Right ventricle myocardium (tissue), 1 donor: ENCODE data around the gene SLC24A3.

DNA sequence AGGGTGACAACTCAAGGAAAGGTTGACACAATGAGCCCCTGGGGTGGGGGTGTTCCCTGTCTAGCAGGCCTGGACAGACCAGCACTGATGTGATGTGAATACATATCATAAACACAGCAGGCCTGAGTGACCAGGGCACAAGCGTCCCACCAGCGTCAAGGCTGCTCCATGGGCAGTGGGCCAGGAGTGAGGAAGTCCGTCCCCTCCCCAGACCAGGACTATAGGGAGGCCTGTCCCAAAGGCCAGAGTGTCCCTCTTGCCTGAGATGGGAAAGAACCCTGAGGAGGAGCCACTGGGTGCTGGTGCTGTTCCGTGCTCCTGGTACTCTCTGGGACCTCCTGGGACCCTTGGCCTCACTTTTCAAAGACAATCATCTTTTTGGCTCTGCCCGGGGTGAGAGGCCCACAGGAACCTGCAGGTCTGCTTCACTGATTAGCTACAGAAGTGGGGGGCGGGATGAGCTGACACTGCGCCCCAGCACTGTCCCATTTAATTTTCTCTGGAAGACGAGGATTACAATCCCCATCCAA, 44.6 kb downstream of the RRBP1 start:
- PRO-cap, 2 experiments: no peak in any of the 2 experiments

DNA sequence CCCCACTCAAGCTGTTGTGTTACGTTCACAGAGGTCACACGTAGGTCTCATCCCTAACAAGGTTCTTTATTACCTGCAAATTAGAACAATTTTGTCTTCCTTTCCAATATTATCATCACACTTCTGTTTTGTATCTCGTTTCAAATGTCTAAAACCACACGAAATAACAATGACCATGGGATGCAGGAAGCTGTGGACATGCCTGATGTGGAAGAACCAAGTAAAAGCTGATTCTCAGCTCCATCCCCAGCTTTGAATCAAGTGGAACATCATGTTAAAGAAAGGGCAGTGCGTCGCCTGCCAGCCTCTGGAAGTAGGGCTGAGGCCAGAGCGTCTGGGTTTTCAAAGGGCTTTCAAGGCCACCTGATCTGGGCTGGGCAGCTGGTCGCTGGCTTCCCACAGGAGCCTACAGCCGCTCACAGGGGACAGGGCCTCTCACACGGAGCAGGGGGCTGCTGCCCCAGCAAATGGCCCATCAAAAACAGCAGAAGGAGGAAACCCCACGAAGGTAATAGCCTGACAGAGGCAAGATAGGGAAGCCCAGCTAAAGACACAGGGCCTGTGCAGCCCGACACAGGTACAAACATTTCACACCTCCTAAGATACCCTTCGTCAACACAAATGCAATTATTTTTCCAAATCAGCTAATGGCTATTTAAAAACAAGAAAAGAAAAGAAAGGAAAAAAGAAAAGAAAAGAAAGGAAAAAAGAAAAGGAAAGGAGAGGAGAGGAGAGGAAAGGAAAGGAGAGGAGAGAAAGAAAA, 25.0 kb downstream of the RRBP1 start:
- PRO-cap, 2 experiments: no peak in any of the 2 experiments

DNA sequence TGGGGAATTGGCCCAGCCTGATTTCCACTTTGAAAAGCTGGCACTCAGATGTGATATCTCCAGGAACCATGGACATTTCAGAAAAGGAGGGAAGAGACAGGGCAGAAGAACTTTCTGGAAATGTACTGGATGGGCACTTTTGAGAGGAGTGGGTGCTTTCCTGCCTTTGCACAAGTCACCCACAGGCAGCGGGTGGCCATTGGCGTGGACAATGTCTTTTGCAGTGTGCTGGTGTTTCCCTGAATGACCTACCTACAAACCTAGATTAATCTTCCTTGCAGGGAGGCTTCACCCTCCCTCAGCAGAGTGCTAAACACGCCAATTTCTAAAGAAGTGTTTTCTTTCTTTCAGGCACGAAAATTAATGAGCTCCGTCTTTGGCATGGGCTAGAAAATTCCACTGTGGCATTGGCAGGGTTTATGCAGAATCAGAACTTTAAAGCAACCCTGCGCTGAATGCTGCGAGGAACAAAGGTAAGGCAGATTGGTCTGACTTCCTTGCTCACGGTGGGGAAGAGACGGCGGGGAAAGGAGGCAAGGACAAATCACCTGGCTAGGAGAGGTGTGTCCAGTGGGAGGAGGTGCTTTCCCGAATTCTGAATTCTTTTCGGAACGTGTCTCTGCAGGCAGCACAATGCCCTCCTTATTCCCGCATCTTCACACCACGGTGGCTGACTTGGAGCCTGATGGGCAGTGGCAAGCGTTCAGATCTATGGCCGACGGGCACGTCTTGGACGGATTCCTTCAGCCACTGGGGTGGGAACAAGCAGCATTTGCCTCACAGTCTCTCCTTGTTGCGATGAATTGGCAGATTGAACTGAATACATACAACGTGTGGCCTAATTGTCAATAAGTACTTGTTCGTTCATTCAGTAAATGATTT, 6.3 kb upstream of the BANF2 start:
- PRO-cap, 2 experiments: no peak in any of the 2 experiments

GRCh38 chr20:17786039-17786697, 86.4 kb downstream of the BANF2 start:
- PRO-cap, 2 experiments: no peak in any of the 2 experiments

DNA sequence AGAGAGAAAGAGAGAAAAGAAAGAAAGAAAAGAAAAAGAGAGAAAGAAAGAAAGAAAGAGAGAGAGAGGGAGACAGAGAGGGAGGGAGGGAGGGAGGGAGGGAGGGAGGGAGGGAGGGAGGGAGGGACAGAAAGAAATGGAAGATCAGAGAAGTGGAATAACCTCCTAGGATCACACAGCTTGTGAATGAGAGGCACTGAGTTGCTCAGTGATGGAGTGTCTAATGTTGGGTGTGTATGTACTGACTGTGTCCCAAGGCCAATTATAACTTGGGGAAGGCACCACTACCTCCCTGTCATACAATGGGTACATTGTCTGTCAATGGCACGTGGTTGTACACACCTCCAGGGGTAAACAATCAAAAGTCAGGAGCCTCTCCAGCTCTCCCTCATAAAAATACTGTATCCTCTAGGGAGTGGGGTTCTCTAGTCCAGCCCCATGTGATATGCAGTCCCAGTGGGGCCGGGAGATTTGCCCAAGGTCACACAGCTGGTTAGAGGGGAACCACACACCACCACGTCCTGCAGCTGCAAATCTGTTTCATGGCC, 112.6 kb downstream of the SNX5 start:
- PRO-cap, 2 experiments: no peak in any of the 2 experiments

GRCh38 chr20:17875247-17875733, 93.3 kb downstream of the SNX5 start:
- PRO-cap, 2 experiments: no peak in any of the 2 experiments

- PRO-cap, 2 experiments: no peak in any of the 2 experiments
Measured at GRCh38 chr20:17959424-17959987, 9.1 kb downstream of the SNX5 start.

DNA sequence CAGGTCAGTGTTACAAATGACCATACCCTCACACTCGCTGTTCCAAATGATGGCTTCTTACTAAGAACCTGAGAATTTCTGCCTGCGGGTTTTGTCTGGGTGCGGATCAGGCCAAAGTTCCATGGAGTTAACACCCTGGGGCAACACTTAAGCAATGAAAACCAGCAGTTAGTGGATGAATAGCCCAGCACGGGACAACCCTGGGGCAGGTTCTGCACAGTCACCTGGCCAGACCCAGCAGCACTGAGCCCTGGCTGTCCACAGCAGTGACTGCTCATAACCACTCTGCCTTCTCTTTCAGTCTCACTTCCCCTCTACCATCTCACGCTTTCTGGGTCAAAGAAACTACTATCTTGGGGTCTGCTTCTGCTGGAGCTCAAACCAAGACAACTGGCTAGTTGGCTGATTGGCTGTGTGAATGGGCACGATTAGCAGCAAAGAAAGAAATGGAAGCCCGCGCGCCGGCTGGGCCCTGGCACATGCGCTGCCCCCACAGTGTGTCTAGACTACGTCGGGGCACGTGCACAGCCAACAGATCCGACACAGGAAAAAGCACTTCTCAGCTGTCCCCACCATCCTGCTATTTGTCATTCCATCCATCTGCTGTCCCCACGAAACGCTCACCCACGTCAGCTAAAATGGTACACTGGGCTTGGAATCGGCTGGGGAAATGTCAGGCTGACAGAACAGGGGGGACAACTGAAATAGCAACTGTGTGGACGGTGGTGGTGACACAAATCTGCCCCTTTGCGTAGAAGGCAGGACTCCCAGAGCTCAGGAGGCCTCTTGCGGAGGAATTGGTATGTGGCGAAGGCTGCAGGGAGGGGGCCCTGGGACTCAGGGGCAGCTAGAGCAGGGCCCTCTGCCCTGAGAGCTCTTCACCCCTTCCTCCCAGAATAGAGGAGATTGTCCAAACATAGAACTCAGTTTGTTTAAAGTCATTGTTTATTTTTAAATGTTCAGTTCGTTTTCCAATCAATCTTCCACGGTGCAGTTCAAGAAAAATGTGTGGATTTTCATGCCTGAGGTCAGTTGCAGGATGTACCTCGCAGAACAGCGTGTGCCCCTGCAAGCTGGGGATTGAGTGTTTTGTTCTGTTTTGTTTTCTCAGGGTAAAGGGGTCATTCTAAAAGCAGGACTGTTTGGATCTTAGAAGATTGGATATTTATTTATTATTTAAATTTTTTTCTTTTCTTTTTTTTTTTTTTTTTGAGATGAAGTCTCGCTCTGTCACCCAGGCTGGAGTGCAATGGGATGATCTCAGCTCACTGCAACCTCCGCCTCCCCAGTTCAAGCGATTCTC, 36.9 kb downstream of the MGME1 start:
- PRO-cap, 2 experiments: no peak in any of the 2 experiments

GRCh38 chr20:18031775-18032300, 25.9 kb downstream of the OVOL2 start:
- PRO-cap, 2 experiments: no peak in any of the 2 experiments

DNA sequence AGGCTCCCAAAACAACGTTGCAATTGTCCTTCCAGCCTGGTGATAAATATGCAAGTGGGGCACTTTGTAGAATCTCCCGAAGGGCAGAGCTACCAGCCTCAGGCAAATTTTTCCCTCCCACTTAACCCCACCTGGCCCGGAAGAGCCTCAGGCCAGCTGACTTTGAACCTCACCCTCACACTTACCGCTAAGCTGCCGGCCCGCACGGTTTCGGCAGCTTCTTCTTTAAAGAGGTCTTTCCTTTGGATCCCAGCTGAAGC, 2.5 kb downstream of the OVOL2 start:
- PRO-cap, 2 experiments: no peak in any of the 2 experiments

- PRO-cap, 2 experiments: no peak in any of the 2 experiments
Measured at GRCh38 chr20:18451709-18452685, 14.8 kb downstream of the DZANK1 start.

GRCh38 chr20:19211978-19212262, 522 bp upstream of the SLC24A3 start:
- PRO-cap, 2 experiments: no peak in any of the 2 experiments

GRCh38 chr20:19212263-19213184, at the start of gene SLC24A3:
Gene SLC24A3, plus strand, starts transcription at chr20:19212642.
- PRO-cap, 2 experiments: peak in 1 of 2 experiments; most common plus-strand start chr20:19212515 (in 1)

DNA sequence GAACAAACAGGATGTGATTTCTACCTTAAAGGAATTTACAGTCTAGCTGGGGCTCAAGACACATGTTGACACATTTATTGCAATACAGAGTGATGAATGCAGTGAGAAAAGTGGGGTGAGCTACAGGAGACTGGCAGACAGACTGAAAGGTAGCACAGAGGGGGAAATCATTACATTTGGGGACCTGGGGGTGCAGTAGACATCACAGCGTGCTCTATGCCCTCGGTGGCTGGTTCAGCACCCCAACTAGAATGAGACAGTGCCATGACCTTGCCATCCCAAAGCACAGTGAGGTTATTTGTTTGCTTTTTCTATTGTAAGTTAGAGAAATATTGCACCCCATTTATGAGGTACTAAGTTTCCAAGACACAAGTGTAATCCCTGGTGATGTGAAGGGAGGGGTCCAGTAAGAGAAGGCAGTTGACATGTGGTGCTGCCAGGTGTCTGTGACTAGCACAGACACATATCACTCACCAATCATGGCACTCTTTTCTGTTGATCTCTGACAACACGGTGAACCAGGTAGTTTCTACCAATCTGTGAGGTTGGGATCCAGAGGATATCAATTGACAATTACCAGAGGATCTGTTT, 194.2 kb downstream of the SLC24A3 start:
- PRO-cap, 2 experiments: no peak in any of the 2 experiments

- PRO-cap, 2 experiments: no peak in any of the 2 experiments
Measured at GRCh38 chr20:19541200-19541438, 216.9 kb upstream of the RIN2 start.

DNA sequence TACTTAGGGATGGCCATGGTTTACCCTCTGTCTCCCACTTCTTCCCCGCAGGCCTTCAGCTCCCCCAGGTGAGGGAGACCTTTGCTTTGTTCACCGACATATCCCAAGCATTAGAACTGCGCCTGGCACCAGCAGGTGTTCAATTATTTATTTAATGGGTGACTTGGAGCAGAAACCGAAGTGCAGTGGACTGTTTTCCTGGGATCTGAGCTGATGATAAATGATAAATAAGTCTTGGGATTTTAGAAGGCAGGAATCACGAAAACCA, 1.2 kb upstream of the RIN2 start:
- PRO-cap, 2 experiments: no peak in any of the 2 experiments

- PRO-cap, 2 experiments: no peak in any of the 2 experiments
Measured at GRCh38 chr20:19757155-19757346, 1.0 kb upstream of the RIN2 start.

- PRO-cap, 2 experiments: no peak in any of the 2 experiments
Measured at GRCh38 chr20:19802481-19802854, 44.4 kb downstream of the RIN2 start.

- PRO-cap, 2 experiments: peak in 2 of 2 experiments; most common plus-strand start chr20:19935110 (in 2)
Measured at GRCh38 chr20:19934699-19935629, 82.2 kb upstream of the NAA20 start.

GRCh38 chr20:19947492-19948082, 69.6 kb upstream of the NAA20 start:
- PRO-cap, 2 experiments: no peak in any of the 2 experiments